LNCaP clone FGC (cell line): ENCODE measurements around a stretch of chr13.

GRCh38 chr13:30617467-30617638 is 367 bp upstream of the USPL1 start:
- RRBS, 2 experiments: no CpG with 5 or more reads among the region's 20 CpGs

DNA sequence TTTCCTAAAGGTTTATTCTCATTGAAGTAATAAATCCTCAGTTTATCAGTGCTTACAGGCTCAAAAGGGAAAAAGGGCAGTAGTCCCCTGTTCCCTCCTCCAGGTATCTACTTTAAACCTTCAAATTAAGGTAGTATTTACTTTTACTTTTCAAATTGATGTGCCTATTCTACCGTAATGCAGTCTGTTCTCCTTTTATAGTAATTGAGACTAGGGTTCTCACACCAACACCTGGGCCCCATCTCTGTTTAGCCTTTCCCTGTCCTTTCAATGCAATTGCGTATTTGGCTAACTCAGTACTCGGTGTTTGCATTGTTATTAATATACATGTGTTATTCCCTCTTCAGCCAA is 30.1 kb downstream of the USPL1 start:
- RRBS, 2 experiments: no CpG with 5 or more reads among the region's 3 CpGs

- RRBS, 2 experiments: no CpG with 5 or more reads among the region's 5 CpGs
These were observed 30.7 kb downstream of the USPL1 start for GRCh38 chr13:30648312-30648955.

DNA sequence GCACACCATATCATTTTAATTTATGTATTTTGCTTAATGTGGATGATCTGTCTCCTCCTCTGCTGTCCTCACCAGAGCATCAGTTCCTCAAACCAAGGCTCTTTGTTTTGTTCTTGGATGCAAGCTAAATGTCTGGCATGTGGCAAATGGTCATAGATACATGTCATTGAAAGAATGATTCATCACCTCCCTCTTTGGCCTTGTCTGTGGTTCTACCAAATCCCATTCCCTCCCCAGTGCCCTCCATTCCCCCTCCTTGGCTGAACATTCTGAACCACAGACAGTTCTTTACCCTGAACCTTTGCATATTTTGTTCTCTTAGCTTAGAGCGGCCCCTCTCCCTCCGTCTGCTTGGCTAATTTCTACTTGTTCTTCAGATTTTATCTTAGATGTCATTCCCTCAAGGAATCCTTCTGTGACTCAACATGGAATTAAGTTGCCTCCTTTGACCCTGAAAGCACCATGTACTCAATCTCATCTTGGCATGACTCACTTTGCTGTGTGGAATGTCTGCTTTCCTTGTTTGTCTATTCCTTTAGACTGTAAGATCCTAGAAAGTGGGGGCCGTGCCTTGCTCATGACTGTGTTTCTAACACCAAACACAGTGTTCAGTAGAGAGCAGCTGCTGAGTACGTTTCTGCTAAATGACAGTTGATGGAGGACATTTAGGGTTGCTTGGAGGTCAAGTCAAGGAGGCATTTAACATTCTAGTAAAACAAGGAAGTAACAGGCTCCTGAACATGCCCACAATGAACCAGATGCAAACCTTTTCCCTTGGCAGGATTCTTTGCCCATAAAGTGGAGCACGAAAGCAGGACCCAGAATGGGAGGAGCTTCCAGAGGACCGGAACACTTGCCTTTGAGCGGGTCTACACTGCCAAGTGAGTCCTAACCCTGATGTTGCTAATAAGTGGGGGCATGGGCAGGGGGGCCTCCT is 8.2 kb downstream of the ALOX5AP start:
- RRBS, 2 experiments: no CpG with 5 or more reads among the region's 7 CpGs

GRCh38 chr13:30862595-30863752 is 43.1 kb upstream of the MEDAG start:
- RRBS, 2 experiments: no CpG with 5 or more reads among the region's 33 CpGs

DNA sequence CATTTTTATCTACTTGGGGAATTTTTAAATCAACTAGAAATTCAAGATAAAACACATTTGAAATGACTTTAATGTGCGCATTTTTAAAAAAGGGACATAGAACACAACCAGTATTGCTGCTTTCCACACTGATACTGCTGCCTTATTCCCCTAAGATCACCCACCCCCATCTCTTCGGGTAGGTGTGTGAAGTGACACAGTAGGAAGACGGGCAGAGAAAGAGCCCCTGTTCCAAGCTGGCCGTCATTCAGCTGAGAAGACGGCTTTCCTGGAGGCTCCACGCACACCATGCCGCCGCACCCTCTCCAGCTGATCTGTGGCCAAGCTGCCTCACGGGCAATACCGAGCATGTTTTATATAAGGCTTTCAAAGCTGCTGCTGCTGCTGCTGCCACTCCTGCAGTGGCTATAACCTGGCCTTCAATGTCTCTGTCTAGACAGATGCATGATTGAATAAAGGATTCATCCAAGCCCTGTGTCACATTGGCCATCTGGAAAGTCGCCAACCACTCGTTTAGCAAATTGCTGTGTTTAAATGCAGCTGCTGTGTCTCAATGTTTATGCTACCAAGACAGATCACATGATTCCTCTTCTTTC is 114.1 kb downstream of the TEX26 start:
- RRBS, 2 experiments: no CpG with 5 or more reads among the region's 12 CpGs

GRCh38 chr13:31201319-31201678 is 1.5 kb downstream of the B3GLCT start:
- RRBS, 2 experiments: no CpG with 5 or more reads among the region's 5 CpGs

DNA sequence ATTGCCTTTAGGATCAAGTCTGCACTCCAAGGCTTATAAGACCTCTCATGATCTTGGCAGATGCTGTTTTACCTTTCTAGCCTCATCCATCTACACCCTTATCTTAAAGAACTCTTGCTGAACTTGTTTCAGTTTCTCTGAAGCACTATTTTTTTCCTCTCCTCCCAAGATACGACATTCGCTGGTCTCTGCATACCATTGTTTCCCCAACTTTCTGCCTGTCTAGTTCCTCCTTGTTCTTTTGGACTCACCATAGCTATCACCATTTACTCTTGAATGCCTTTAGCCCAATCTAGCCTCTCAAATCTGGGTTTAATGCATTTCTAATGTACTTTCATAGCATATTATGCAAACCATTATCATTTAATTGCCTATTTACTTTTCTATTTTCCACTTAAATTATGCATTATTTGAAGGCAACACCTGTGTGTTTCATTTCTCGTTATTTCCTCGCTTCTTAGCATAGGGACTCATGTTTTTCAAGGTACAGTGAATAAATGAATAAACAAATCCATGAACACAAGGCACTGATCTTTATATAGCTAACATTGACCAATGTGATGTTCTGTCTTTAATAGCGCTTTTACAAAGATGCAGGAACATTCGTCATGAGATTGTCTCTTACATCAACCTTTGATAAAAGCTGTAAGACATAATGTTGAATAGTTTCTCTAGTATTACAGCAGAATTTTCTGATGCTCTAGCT is 121.0 kb downstream of the B3GLCT start:
- RRBS, 2 experiments: no CpG with 5 or more reads among the region's 6 CpGs

DNA sequence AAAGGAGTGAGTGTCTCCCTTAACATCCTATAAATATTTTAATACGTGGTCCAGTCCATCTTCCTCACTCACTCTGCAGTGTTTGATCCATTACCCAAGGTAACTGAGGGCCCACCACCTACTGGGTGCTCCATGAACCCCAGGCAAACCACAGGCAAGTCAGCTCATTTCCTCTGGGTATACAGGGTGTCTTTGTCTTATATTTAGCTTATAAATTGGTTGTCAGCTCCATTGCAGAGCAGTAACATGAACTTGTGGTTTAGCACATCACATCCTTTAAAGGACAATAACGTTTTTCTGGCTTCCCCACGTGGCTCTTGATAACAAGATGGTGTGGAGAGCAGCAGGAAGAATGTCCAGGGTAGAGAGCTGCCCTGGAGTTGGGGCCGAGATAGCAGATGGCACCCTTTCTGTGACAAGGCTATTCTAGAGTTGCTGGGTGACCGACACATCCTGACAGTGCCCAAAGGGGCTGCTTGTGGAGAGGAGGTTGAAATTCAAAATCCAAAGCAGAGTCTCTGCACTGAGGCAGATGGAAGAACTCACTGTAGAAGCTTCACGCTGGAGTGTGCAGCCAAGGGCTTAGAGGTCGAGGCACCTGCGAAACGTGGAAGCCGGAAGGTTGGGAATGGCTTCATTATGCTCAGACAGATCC is 133.2 kb upstream of the FRY start:
- RRBS, 2 experiments: no CpG with 5 or more reads among the region's 10 CpGs

GRCh38 chr13:31908880-31909686 is 122.5 kb upstream of the FRY start:
- RRBS, 2 experiments: no CpG with 5 or more reads among the region's 2 CpGs

- RRBS, 2 experiments: no CpG with 5 or more reads among the region's 9 CpGs
These were observed 24.4 kb downstream of the ZAR1L start for GRCh38 chr13:32290710-32291249.

DNA sequence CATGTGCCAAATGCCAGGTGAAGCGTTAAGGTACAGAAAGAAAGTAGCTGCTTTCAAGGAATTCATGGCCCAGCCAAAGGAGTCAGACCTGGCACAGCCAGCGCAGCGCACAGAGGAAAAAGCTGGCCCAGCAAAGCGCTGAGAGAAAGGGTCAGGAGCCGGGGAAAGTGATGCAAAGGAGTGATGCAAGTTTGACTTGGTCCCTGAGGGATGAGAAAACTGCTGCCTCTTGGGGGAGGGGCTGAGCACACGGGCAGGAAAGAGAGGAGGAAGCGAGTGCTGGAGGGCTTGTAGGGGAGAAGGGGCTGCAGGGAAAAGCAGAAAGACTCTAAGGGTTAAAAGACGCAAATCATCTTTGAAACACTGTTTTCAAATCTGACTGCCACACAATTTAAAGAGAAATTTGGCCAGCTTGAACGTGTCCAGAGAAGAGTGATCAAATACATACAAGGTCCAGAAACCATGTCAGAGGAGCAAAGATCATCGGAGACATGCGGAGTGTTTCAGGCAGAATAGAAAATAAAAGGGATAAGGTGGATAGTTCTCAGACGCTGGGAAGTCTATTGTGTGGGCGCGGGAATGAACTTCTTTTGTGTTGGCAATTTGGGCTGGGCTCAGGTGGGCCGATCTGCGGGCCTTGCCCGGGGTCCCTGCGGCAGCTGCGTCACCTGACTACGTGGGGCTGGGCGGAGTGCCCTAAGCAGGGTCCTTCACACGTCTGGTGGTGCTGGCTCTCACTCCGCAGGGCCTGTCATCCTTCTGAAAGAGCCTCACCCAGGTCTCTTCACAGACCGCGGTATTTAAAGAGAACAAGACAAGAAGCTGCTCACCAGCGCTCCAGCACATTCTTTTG is 18.2 kb downstream of the N4BP2L1 start:
- RRBS, 2 experiments: no CpG with 5 or more reads among the region's 26 CpGs

GRCh38 chr13:32428739-32429570 is 1.0 kb upstream of the N4BP2L1 start:
- RRBS, 2 experiments: no CpG with 5 or more reads among the region's 8 CpGs

GRCh38 chr13:32526033-32527172 is 12.2 kb downstream of the N4BP2L2 start:
- RRBS, 2 experiments: no CpG with 5 or more reads among the region's 7 CpGs

GRCh38 chr13:32629031-32629380 is 42.8 kb downstream of the PDS5B start:
- RRBS, 2 experiments: no CpG with 5 or more reads among the region's 4 CpGs

DNA sequence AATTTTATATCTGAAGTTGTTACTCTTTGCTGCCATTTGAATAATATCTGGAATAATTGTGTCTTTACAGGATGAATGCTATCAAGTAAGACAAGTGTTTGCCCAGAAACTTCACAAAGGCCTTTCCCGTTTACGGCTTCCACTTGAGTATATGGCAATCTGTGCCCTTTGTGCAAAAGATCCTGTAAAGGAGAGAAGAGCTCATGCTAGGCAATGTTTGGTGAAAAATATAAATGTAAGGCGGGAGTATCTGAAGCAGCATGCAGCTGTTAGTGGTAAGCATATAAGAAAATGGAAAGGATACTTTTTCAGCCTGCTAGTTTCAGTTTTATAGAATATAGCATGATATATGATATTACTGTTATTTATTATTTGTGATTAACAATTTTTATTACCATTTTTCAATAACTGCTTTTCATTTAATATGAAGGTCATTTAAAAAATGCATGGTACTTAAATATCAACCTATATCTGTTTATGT is 167.1 kb downstream of the PDS5B start:
- RRBS, 2 experiments: no CpG with 5 or more reads among the region's 3 CpGs

GRCh38 chr13:32769994-32770656 is 183.9 kb downstream of the PDS5B start:
- RRBS, 2 experiments: no CpG with 5 or more reads among the region's 10 CpGs

DNA sequence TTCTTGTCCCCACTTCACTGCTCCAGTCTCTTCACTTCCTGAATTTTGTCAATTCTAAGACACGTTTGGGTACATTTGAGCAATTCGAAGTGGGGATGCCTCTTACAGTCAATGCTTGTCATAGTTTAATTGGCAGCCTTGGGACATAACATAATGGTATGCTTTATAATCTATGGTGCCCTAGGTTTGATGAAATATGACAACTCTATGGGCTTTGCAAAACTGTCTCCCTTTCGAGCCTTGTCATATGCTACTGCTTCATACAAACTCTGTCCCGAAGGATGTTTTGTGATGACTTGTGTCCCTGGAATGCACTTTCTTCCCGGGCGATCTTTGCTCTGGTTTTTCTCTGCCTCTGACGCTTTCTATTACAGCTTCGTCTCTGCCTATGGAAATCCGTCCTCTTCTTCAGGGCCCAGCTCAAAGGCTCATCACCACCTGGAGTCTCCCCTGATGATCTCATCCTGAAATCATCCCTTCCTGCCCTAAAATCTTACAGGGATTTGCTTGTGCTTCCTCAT is 191.6 kb upstream of the KL start:
- RRBS, 2 experiments: no CpG with 5 or more reads among the region's 9 CpGs

GRCh38 chr13:33186741-33187261 is 98.8 kb downstream of the STARD13 start:
- RRBS, 2 experiments: no CpG with 5 or more reads among the region's 8 CpGs

DNA sequence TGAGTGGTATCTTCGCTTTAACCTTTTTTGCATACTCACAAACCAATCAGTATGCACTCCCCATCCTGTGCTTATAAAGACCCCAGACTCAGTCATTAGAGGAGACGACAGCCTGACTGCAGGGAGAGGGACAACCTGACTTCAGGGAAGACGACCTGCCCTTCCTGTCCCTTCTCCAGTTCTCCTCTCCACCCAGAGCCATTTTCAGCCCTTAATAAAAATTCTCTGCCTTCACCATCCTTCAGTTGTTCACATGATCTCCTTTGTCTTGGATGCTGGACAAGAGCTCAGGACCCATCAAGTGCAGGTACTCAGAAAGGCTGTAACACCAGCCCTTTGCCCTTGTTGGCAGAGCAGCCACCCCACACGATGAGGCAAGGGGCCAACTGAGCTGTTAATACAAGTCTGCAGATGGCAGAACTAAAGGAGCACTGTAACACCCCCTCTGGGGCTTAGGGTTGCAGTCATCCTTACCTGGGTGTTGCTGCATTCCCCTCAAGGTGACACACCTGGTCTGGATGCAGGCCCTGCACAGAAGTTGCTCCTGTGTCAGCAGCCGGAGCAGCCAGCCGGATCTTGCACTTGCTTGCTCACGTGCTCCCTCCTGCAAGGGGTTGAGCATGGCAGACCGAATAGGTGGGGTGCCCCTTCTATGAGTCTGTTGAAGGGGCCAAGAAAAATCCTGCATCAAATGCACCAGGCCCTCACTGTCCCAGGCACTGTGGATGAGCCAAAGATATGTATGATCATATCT is 52.1 kb downstream of the STARD13 start:
- RRBS, 2 experiments: no CpG with 5 or more reads among the region's 8 CpGs